M059J (cell line): Measurements from ENCODE around the genes ABCA7 and GPX4.

- RAMPAGE, long total RNA, result no peak
These were observed 1.9 kb downstream of the CNN2 start for GRCh38 chr19:1028063-1029034.

DNA sequence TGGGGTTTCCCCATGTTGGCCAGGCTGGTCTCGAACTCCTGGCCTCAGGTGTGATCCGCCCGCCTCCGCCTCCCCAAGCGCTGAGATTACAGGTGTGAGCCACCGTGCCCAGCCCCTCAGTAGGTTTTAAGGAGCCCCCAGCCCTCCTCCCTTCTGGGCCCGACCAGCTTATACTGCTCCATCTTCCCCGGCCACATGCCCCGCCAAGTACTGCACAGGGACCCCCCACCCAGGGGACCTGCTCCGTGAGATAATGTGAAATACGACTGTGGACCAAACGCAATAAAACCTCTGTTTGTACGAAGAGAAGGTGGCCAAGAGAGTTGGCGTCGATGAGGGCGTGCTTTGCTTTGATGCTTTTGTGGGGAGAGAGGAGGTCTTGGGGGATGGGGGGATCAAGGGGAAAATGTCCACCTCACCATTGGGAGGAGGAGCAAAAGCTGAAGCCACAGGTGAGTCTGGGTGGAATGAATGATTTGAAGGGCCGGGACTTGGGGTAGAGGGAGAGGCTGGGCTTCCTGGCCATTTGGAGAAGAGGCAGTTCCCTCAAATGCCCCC is 1.1 kb upstream of the ABCA7 start:
- RAMPAGE, long total RNA, result no peak

DNA sequence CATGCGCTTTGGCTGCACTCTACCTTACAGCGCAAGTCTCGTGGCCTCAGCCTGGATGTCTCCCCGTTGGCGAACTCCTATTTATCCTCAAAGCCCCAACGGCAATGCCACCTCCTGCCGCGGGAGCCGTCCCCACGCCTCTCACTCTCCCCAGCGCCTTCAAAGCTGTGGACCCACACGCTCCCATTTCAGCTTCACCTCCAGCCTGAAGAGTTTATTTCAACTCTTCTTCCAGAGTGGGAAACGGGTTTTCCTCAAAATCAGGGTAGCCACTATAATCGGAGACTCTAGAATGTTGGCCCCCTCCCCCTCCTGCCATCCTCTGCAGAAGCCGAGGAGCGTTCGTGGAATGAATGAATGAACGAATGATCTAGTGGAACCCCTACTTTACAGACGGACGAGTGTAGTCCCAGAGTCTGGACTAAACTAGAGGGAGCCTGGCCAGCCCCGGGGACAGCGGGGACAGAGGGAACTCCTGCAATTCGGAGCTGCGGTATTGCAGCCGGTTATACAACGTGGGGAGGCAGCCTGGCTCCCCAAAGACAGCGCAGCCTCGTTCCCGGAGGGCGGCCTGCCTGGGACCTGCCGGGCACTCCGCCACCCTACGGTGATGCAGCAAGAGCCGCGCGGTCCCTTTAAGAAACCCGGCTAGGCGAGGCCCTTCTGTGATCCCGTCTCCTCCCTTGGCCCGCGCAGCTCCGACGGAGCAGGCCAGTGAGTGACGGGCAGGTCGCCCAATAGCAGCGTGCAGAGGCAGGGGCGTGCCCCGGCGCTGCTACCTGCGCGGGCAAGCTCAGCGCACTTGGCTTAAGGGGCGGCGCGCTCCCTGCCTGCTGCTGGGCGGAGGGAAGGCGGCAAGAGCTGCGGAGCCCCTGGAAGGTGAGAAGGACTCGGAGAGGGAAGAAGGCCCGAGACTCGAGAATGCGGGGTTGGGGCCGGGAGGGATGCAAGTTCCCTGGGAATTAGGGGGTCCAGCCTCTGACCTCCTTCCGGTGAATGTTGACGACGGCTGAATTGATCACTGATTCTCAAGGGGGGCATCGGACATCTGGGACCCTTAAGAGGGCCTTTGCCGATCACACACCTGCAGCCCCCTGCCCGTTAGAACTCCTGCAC is at the start of gene ABCA7:
Gene ABCA7 (plus strand): TSS at position 790 of the 1,116 bp plus-strand sequence.
- RAMPAGE, long total RNA, result no peak

DNA sequence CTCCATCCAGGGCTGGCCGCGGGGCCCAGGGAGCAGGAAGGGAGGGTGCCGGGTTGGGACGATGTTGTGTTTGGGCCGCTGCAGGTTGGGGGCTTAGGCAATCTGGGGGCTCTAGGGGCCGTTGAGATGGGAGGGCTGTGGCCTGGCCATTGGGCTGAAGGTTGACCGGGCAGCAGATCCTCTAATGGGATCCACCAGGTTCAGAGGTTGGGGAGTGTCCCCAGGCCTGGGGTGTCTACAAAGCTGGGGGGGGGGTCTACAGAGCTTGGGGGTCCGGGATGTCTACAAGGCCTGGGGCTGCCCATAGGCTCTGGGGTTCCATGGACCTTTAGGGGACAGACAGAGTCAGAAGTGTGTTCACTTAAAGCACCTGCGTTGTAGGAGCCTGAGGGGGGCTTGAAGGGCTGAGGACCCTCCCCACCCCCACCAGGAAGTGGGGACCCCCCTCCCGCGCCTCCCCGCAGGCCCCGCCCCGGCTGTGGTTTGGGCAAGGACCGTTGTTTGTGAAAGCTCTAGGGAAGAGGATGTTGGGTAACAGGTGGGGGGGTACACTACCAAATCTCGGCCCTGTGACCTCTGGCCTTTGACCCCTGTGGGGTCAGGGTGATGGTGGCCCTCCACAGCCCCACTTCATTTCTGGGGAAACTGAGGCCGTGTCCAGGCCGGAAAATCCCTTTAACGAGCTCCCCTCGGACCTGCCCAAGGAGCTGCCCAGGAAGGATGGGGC is 906 bp downstream of the ARHGAP45 start:
- RAMPAGE, long total RNA, result no peak

DNA sequence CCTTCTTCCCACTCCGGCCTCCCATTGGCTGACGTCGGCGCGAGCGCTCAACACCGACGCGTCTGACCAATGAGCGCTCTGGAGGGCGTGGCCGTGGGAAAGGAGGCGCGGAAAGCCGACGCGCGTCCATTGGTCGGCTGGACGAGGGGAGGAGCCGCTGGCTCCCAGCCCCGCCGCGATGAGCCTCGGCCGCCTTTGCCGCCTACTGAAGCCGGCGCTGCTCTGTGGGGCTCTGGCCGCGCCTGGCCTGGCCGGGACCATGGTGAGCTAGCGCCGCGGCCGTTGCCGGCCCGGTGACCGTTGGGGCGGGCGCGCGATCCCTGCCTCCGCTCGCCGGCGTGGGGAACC is at the start of gene GPX4:
Gene GPX4 (plus strand): TSS at position 129 of the 348 bp plus-strand sequence.
- RAMPAGE, long total RNA, result start-site peak on the plus strand centred at position 201 of the sequence, 53 bp wide, 3,127 and 928 reads in 2 replicates

DNA sequence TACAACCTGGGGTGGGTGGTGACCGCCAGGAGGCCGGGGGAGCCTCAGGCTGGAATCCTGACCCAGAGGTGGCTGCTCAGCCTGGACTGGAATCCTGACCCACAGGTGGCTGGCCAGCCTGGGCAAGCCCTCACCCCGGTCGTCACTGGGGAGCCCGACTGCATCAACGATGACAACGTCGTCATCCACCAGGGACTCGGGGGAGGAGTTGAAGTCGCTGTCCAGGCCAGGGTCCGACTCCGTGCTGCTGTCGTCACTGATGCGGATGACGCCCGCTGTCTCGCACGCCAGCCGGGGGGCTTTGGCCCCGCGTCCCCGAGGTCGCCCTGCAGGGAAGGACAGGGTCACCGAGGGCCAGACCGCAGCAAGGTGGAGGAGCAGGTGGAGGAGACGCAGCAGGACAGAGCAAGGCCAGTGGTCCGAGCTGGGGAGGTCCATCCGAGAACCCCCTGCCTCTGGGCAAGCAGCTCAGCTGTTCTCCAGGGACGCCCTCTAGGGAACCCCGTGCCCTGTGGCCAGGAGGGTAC is 10.4 kb downstream of the GPX4 start:
- RAMPAGE, long total RNA, result no peak

DNA sequence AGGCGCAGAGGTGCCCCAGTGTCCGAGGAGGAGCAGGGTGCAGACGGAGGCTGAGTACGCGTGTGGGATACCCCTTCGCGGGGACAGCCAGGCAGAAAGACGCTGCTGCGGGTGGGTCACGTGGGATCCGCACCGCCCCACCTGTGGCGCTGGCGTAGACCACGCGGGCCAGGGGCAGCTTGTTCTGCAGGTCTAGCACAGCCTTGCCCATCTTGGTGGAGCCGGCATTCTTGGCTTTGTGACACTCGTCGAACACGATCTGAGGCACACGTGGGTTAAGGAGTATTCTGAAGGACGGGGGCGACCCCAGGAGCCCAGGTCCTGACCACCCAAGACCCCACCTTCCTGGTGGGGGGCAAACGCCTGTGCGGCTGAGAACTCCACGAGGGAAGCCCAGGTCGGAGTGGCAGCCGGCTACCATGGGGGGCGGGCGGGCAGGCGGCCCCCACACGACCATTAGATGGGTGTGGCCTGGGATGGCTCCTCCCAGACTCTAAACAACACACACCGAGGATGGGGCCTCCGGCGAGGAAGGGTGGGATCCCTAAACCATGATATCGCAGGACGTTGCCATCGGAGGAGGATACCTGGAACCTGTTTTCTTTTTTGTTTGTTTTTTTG is 16.1 kb downstream of the GPX4 start:
- RAMPAGE, long total RNA, result no peak

GRCh38 chr19:1154093-1154569 is 19.9 kb downstream of the SBNO2 start:
- RAMPAGE, long total RNA, result no peak

GRCh38 chr19:1157419-1158362 is 16.4 kb downstream of the SBNO2 start:
- RAMPAGE, long total RNA, result no peak

GRCh38 chr19:1208825-1209267 is 3.3 kb downstream of the STK11 start:
- RAMPAGE, long total RNA, result no peak

GRCh38 chr19:1213688-1214685 is 8.4 kb downstream of the STK11 start:
- RAMPAGE, long total RNA, result no peak

- RAMPAGE, long total RNA, result no peak
These were observed 15.9 kb downstream of the STK11 start for GRCh38 chr19:1221437-1222010.

- RAMPAGE, long total RNA, result no peak
These were observed 9.8 kb downstream of the MIDN start for GRCh38 chr19:1258009-1258807.

- RAMPAGE, long total RNA, result no peak
These were observed 5.9 kb upstream of the CIRBP start for GRCh38 chr19:1263170-1263608.

- RAMPAGE, long total RNA, result no peak
These were observed 3.9 kb upstream of the CIRBP start for GRCh38 chr19:1265132-1265693.

DNA sequence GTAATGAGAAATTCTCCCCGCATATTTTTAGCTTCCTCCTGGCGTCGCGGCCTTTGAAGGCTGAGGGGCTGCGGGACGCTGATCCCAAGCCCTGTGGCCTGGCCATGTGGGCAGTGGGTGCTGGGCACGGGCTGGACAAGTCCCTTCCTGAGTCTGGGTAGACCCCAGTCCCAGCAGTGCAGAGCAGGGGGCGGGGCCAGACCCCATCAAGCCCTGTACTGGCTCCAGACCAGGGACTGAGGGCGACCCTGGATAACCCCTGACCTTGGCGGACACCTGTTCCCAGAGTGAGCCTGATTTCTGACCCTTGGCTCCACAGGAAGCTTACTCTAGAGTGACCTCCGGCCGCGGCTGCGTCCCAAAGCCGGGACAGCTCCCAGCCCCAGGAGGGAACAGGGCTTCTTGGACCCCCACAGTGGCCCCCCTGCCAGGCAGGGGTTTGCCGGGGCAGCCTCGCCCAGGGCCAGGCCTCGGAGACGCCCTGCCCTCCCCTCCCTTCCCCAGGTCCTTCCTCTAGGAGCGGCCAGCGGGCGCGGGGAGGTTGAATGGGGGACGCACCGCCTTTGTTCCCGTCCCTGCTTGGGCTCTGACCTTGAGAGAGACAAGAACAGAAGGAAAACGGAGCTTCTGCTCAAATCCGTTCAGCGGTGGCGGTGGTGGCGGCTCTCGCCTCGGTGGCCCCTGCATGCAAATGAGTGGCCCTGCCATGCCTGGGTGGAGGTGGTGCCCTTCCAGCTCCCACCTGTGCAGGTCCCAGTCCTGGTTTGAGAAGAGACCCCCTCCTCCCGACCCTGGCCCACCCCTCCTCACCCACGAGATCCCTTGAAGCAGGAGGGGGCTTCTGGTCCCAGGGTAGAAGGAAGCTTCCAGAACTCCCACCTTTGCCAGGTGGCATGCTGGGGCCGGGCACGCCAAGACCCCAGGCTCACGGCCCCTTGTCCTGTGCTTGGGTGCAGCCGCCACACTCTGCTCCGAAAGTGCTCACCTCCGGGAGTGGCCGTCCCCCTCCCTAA is 2.2 kb upstream of the EFNA2 start:
- RAMPAGE, long total RNA, result no peak

- RAMPAGE, long total RNA, result no peak
These were observed 9.7 kb downstream of the DAZAP1 start for GRCh38 chr19:1416882-1417777.

DNA sequence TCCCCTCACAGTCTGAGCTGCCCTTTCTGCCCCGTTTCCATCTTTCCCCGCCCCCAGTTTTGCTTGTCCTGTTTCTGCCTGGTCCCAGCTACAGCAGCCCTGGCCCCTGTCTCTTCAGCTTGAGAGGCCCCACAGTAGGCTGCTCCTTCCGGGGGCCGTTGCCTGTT is 13.8 kb upstream of the RPS15 start:
- RAMPAGE, long total RNA, result no peak

DNA sequence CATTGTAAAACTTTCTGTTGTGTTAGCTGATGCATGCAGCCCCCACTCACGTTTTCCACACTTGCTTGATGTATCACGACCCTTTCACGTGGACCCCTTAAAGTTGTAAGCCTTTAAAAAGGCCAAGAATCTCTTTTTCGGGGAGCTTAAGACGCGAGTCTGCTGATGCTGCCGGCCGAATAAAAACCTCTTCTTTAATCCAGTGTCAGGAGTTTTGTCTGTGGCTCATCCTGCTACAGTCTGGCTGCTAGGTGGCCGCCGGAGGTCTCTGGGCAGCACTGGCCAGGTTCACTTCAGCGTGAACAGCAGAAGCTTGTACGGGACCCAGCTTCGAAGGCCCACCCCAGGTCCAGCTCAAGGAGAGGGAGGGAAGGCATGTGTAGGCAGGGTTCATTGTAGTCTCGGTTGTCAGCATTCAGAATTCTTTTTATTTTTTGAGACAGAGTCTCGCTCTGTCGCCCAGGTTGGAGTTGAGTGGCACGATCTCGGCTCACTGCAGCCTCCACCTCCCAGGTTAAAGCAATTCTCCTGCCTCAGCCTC is 4.5 kb downstream of the RPS15 start:
- RAMPAGE, long total RNA, result no peak

- RAMPAGE, long total RNA, result no peak
These were observed 3.1 kb upstream of the APC2 start for GRCh38 chr19:1446864-1447079.